Sternocleidomastoid (tissue), 1 donor: ENCODE data around the gene CCDC134.

DNA sequence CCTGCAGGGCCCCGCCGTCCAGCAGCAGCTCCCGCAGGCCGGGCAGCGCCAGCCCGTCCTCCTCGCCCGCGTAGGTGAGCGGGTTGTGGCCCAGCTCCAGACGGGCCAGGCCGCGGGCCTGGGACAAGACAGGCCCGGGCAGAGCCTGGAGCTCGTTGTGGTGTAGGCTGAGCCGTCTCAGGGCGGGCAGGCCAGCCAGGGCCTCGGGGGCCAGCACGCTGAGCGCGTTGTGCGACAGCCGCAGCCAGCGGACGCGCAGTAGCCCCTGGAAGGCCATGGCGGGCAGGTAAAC lies 2.5 kb downstream of the CHADL start:
- PRO-cap = no peak

DNA sequence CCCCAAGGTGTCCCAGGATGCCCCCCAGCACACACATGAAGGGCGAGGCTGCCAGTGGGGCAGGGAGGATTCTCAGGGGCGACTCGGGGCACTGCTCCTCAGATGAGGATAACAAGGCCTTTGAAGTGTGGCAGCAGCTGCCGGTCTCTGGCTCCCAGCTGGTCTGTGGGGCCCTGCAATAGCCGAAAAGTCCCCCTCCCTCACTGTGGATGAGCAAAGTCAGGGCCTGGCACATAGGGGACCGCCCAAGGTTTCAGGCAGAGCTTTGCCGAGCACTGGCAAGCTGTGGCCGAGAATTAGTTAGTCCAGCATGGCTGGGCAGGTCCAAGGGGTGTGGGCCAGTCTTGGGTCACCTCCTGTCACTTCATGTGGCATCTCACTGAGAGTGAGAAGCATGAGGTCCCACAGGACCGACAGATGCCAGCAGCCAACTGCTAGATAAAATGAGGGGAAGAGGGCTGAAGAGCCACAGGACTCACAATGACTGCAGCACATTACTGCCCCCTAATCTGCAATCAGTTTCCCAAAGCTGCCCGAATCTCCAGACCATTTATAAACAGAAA lies 12.6 kb upstream of the TEF start:
- PRO-cap = no peak

GRCh38 chr22:41411416-41412236 lies 29.9 kb downstream of the TEF start:
- PRO-cap = unidirectional peak, minus-strand start at chr22:41411668

- PRO-cap = no peak
Observed at GRCh38 chr22:41432010-41432506, 14.5 kb downstream of the TOB2 start.

DNA sequence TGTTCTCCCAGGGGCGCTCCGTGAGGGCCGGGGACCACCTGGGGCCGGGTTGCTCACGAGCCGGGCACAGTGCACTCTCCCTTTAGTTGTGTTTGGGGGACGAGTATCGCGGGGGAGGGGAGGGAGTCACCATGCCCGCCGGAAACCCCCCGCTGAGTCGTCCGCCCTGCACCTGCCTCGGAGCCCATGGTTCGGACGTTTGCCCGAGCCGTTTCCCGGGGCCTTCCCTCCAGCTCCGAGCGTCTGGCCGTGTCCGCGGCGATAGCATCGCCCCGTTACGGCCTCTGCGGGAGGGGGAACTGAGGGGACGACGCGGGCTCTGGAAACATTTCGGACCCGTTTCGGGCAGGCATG lies 469 bp upstream of the TOB2 start:
- PRO-cap = bidirectional peak, plus-strand start at position 187 of the sequence, minus-strand start at position 71 of the sequence

GRCh38 chr22:41522433-41523091 lies 21.7 kb downstream of the POLR3H start:
- PRO-cap = no peak

DNA sequence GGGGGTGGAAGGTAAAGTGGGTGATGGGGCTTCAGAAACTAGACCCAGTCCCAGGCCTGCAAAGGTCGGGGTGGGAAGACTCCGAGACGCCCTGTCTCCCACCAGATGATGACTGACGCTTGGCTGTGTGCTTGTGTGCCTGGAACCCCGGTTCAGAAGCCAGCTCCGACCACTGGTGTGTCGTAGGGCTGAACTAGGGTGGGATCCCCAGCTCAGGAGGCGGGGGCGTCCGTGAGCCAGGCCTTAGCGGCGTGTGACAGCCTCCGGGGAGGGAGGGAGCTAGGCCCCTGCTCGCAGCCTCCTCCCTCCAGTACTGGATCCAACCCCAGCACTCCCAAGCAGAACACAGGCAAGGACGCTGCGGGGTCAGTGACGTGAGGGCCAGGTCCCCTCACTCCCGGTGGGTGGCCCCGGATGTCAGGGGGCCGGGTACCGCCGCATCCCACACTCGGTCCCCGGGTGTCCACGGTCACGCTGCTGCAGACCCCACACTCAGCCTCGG lies 423 bp downstream of the PMM1 start:
- PRO-cap = bidirectional peak, plus-strand start at position 331 of the sequence, minus-strand start at position 315 of the sequence

DNA sequence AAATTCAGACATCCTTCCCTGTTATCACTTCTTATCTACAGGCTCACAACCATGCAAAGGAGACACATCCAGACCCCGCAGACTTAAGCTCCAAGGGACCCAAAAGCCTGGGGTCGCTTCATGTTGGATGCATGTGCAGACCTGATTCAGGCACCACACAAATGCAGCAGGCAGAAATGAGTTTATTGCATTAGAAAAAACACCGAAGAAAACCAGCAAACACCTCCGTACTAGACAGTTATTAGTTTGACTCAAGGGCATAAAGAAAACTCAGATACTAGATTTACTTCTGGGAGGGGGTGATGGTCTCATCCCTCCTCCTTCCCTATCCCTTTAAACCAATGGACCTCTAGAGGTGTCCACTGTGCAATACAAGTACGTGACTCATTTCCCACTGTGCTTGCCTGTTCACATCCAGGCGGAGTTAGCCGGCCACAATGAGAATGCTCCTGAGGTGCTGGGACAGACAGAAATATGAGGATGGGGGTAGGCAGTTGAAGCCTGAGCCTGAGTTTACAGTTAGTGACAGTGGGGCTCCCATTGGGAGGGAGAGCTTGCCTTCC lies 8.3 kb upstream of the PMM1 start:
- PRO-cap = no peak

- PRO-cap = no peak
Observed at GRCh38 chr22:41661132-41661359, 27.6 kb downstream of the SNU13 start.

- PRO-cap = bidirectional peak, plus-strand start at chr22:41800318, minus-strand start at chr22:41800033; bidirectional peak, plus-strand start at chr22:41800679, minus-strand start at chr22:41800519
Observed at GRCh38 chr22:41799579-41800819, at the start of gene CCDC134. Gene CCDC134, plus strand, starts transcription at chr22:41800679.

- PRO-cap = unidirectional peak, plus-strand start at chr22:41801085
Observed at GRCh38 chr22:41800820-41801556, 509 bp downstream of the CCDC134 start.

DNA sequence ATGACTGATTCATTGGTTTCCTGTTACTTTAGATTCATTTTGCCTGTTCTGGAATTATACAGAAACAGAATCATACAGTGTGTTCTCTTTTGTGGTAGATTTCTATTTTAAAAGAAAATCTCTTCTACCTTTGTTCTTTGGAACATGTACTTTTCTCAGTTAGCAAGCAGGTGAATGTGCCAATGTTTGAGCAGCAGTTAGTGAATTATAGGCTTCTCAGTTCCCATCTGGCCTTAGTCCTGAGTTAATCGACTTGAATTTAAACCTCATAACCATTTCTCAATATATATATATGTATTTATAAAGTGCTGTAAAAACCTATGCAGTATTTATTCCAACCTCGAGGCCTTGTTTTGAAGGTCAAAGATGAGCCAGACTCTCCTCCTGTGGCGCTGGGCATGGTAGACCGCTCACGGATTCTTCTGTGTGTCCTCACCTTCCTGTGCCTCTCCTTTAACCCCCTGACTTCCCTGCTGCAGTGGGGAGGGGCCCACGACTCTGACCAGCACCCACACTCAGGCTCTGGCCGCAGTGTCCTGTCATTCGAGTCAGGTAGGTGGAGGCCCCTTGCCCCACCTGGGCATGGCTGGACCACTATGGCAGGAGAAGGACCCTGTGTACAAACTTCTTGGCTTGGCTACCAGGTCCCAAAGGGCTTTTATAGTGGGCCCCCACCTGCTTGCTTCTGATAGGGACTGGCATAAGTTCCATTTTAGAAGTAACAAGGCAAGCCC lies 37.8 kb downstream of the SHISA8 start:
- PRO-cap = no peak

GRCh38 chr22:41890803-41891807 lies 23.8 kb downstream of the SHISA8 start:
- PRO-cap = no peak

- PRO-cap = no peak
Observed at GRCh38 chr22:41898718-41899609, 15.9 kb downstream of the SHISA8 start.

GRCh38 chr22:41934687-41935400 lies 8.2 kb upstream of the TNFRSF13C start:
- PRO-cap = no peak

DNA sequence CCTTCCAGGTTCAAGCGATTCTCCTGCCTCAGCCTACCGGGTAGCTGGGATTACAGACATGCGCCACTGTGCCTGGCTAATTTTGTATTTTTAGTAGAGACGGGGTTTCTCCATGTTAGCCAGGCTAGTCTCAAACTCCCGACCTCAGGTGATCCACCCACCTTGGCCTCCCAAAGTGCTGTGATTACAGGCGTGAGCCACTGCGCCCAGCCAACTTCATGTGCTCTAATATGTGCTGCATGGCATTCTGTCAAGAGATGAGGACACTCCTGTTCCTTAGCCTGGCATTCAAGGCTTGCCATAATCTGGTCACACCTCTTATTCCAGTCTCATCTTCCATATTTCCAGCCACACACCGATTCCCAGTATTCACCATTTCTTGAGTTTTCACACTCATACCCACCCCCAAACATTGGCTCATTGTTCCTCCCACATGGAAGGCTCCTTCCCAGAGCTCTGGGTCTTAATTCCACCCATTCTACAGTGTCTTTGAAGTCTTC lies 2.8 kb downstream of the SMDT1 start:
- PRO-cap = no peak

DNA sequence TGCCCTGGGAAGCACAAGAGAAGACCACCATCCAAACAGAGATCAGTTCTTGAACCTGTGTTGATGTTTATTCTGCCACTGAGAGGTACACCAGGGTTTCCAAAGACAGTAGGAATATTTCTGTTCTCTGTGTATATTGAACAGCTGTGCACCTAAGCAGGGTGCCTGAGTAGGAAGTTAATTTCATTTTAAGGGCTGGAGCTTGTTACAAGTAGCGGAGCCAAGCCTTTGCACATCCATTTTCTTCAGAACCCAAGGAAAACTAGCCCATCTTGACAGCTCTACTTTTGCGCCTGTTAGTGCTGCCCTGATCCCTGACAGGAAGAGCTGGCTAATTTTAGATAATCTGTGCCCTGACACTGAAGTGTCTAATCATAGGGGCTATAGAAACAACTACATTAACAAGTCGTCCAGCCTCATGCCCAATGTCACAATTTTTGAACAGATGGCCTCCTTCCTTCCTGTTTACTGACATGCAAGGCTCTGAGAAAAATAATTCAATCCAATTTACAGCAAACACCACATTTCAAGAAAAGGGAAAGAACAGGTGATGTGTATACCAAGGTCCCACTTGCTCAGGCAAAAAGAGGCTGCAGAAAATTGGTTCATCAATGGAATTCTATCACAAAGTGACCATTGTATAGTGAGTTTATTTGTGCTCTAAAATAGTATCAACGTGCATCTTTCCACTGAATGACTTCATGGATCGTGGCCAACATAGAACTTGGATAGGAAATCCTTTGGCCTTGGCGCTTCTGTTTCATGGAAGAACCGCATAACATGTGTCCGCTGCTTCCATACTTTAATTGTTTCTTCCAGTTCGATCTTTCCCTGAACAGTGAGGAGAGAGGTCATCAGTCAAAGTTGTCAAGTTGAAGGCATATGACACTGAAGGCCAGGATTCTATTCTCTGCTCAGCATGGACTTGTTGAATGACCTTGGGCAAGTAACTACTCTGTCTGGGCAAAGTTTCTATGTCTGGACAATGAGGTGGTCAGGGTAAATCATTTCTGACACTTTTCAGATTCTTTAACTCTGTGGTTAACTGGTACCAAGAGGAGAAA lies 4.8 kb downstream of the NDUFA6 start:
- PRO-cap = no peak

- PRO-cap = no peak
Observed at GRCh38 chr22:42282202-42282770, 11.8 kb upstream of the TCF20 start.

DNA sequence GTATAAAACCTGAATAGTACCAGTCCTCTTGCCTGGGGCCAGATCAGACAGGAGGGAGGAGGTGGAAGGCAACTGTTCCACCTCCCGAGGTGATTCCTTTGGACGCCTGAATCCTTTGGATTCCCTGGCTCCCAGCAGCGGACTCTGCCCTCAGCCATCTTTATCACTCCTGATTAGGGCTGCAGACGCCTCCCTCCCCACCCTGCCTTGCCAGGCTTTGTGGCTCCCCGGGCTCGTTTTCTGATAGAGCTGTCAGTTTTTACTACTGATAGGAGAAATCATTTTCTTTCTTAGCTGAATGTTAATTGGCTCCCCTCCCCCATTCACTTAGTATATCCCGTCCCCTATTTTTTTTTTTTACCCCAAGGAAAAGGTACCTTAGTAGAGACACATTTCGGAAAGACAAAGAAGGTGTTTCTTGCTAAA lies 27.5 kb upstream of the NFAM1 start:
- PRO-cap = no peak

DNA sequence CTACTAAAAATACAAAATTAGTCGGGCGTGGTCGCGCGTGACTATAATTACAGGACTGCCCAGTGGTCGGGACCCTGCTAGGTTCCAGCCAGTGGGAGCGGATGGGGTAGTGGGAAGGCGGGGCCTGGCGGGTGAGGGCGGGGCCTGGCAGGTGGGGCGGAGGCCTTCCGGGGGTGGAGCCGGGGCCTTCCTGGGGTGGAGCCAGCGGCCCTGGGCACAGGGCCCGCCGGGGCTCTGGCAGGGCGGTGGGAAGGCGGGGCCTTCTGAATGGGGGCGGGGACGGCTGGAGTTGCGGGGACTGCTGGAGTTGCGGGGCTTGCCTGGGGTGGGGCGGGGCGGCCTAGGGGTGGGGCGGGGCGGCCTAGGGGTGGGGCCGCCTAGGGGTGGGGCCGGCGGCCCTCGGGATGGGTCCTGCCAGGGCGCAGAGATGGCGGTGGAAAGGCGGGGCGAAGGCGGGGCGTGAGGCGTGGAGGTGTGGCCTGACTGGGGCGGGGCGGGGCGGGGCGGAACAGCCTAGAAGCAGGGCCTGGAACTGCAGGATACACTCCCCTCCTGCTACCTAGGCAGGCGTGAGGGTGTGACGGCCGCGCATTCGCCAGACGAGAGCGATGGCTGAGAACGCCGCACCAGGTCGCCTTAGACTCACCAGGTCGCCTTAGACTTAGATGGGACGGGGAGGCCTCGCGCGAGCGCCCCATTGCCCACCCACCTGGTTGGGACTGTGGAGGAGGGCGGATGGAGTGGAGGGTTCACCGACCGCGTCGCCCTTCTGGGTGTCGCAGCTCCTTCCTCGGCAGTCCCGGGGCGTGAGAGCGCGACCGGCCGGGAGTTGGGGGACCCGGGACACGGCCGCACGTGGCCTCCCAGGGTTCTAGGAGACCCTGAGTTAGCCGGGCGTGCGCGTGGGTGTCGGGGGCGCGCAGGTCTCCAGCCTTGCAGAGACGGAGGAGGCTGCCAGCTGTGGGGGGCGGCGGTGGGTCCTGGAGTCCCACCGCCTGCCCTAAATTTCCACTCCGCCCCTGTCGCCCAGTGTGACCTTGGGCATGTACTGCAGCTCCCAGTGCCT lies 19.2 kb downstream of the RRP7A start:
- PRO-cap = unidirectional peak, plus-strand start at position 598 of the sequence